Myometrial cell (primary cell): ENCODE measurements around the gene PCDH18.

DNA sequence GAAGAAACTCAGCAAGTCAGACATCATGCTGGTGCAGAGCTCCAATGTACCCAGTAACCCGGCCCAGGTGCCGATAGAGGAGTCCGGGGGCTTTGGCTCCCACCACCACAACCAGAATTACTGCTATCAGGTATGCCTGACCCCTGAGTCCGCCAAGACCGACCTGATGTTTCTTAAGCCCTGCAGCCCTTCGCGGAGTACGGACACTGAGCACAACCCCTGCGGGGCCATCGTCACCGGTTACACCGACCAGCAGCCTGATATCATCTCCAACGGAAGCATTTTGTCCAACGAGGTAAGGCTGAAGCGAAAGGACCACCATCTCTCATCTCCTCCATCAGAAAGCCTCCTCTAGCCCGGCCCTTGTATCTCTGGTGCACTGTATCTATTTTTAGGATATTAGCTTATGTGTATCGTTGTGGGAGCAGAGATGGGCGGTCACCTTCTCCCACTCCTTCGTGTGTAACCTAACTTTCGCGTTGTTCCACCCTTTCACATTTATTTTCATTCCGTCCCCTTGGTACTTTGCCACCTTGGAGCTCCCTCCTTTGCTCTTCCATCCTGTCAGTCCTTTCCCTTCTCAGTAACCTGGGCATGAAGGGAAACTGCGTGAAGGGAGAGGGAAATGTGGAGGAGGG is 3.5 kb downstream of the PCDH10 start:
- RAMPAGE, long total RNA, result no peak

- RAMPAGE, long total RNA, result no peak
Measured at GRCh38 chr4:134627228-134627771, 425.7 kb upstream of the PABPC4L start.

- RAMPAGE, long total RNA, result no peak
Measured at GRCh38 chr4:137530013-137530799, 2.1 kb downstream of the PCDH18 start.

DNA sequence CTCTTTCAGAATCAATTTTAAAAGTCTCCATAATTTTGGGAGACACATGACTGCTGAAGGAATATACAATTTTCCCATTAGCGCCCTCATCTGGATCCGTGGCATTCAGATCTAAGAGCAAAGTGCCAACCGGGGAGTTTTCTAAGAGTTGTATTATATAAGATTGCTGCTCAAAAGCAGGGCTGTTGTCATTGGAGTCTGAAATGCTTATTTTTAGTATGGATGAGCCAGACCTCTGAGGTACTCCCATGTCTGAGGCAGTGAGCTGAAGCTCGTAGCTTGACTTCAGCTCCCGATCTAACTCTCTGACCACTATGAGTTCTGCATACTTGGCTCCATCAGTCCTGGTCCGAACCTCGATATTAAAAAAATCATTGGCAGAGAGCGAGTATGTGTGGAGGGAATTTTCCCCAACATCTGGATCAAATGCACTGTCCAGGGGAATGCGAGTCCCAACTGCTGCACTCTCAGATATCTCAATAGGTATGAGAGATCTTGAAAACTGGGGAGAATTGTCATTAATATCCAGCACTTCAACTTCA is 1.0 kb downstream of the PCDH18 start:
- RAMPAGE, long total RNA, result no peak

- RAMPAGE, long total RNA, result start-site peak on the minus strand at chr4:137532414-137532504, 860 and 390 reads in 2 replicates
Measured at GRCh38 chr4:137532117-137532868, at the start of gene PCDH18. Gene PCDH18, minus strand, starts transcription at chr4:137532494.

- RAMPAGE, long total RNA, result no peak
Measured at GRCh38 chr4:139154573-139154991, 22.4 kb downstream of the ELF2 start.

GRCh38 chr4:139159353-139159991 is 17.5 kb downstream of the ELF2 start:
- RAMPAGE, long total RNA, result no peak

GRCh38 chr4:139402717-139403734 is 50.9 kb upstream of the RAB33B start:
- RAMPAGE, long total RNA, result no peak

DNA sequence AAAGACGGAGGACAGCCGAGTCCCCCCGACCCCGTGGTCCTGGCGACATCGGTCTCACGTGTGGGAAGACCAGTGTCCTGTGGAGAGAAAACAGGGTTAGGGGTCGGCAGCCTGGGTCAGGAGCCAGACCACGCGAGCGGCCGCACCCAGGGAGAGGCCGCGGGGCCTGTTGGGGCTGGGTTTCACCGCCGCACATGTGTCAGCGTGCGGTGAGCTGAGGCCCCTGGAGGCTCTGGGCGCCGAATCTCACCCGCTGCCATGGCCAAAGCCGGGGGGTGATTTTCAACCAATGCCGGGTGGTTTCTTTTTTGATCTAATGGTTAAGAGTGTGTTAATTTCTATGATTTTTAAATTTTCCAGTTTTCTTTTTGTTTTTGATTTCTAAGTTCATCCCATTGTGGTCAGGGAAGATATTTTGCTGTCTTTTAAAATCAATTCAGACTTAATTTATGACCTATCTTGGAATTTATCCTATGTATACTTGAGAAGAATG is 17.7 kb upstream of the RAB33B start:
- RAMPAGE, long total RNA, result no peak

DNA sequence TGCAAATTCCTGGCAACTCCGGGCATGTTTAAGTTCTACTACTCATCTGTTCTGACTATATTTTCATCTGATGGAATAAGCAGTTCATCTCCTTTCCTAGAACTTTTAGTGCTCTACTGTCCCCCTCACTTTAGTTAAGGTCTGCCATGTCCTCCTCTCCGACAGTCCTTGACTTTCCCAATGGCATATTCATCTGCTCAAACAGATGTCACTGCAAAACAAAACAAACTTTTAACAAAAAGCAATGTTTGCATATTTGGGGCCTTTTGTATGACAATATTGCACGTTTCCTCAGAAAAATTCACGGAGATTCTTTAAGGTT is 1.2 kb upstream of the RAB33B start:
- RAMPAGE, long total RNA, result no peak

GRCh38 chr4:139560295-139561085 is 4.5 kb upstream of the SETD7 start:
- RAMPAGE, long total RNA, result no peak

DNA sequence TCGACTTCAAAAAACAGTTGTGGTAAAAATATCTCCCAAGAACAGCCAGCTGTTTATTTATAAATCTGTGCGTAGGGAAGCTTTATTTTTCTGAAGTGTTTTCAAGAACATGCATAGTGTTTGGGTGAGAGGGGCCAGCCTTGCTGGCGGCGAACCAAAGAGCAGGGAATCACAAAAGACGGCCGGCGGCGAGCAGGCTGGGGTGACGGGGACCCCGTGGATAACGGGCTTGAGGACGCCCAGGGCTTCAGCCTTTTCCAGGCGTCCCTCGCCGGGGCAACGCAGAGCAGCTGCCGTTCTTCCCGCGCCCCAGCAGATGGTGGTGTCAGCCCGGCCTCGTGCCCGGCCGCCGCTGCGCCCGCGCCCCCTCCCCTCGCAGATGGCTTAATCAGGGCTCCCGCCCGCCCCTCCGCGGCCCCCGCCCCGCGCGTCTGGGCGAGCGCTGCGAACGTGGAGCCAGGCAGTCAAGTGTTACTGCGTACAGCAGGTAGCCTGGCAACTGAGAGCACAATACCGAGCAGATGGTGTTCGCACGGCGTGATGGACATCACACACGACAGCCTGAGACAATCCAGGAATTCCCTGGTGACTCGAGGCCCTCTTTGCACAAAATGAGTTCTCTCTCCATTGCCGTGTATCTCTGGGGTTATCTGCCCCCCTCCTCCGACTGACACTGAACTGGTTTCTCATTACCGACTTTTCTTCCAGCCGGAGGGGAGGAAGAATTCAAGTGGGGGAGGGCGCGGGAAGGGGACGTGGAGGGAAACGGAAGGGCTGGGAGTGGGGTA is 69.2 kb downstream of the MGST2 start:
- RAMPAGE, long total RNA, result no peak

GRCh38 chr4:139746367-139746917 is 80.8 kb downstream of the MGST2 start:
- RAMPAGE, long total RNA, result no peak

DNA sequence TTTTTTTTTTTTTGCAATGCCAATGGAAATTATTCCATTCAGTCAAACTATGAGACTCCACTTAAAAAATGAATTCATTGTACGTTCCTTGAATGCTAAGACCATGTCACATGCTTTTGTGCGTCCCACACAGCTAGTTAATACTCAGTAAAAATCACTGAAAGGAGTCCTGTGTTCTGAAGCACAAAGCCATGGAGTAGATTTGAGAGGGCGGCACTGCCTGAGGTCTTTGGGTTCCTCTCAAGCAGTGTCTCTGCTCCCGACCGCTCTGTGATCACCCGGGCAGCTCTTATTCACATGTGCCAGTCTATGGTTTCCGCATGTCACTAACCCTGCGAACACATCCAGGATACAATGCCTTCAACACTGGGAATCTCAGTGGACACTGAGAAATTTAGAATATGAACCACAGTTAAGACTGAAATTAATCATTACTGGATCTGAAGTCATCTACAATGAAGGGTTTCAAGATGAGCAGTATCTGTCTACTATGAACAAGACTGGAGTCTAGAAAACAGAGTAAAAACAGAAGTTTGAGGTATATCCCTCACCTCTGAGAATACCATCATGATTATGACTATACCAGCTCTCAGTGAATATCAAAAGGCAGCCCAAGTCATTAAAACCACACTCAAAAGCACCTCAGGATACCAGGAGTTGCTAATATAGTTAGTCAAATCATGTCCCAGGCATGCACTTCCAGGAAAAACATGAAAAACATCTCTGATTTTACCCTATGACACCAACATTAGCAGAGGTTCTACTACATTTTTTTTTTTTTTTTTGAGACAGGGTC is 193.0 kb downstream of the MGST2 start:
- RAMPAGE, long total RNA, result no peak

DNA sequence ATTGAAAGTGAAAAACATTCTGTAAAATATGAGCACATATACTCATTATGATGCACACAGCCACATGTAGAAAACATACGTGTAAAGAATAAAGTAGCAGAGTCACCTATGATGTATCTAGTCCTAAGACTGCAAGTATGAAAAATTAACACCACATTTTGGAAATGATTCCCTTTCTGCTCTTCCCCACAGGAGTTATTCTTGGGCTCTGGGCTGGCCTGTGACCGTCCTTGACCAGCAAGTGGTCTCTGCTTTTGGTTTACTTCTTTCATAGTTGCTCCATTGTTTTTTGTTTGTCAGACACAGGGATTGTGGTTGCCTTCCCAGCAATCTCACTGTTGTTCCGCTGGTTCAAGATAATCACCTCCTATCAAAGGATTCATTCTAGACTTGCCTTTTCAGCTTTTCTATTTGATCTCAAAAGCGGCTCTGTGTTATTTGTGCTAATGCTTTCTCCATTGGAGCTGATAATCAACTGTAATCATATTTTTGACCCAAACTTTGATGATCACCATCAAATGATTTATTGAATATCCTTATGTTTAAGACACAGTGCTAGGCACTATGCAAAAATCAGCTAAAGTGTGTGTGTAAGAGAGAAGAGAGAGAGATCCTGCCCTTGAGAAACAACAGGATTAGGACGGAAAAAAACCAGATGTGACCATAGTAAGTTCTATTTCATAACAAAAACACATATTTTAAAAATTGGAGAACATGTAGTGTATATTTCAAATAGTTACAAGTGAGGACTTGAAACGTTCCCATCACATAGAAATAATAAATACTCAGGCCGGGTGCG is 218.9 kb downstream of the MGST2 start:
- RAMPAGE, long total RNA, result no peak

- RAMPAGE, long total RNA, result no peak
Measured at GRCh38 chr4:139901376-139901839, 235.8 kb downstream of the MGST2 start.

DNA sequence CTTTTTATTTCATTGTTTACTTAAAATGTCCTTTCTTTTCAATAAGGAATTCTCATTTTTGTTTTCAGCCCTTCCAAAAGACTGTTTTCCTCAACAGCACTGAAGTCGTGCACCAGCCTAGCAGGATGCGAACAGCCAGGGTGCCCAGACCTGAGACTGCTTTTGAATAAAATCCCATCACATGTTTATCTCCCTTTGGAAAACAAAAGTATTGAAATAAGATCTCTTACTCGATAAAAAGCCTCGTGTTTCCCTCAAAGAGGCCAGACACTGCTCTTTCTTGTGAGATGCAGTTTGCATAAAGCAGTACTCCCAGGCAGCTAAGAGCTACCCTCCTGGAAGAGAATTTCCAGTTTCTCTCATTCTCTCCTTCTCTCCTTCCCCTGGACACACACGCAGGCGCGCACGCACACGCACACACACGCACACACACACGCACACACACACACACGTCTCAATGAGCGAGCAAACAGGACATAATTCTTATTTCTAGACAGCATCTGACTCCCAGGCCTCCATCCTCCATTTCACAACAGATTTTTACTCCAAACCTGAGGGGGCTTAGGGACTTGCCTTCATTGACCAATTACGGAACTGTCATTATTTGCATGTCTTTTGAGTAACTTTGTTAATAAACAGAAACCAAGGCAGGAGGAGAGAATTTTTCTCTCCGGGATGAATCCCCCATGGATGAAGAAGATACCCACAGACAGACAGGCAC is 236.4 kb downstream of the MGST2 start:
- RAMPAGE, long total RNA, result no peak

GRCh38 chr4:139934078-139934786 is 219.8 kb downstream of the MAML3 start:
- RAMPAGE, long total RNA, result no peak

DNA sequence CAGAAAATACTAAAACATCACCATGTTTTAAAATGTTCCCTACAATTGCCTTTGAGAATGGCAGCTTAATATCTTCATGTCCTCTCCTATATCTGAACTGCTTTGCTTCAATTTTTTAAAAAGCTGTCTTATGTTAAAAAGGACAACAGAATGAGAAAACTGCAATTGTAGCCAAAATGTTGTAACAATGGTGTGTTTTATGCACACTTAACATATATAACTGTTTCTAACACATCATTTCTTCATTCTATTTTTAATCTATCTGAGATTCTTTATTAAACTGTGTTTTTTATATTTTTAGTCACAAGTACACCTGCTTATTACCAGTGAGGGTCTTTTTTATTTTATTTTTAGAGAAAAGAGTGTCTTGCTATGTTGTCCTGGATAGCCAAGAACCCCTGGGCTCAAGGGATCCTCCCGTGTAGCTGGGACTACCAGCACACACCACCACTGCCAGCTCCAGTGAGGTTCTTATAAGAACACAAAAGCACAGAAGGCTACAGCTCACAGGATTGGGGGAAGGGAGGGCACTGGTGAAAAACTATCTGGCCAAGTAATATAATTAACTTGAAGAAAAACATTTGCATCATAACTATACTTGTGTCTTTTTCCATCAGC is 188.5 kb downstream of the MAML3 start:
- RAMPAGE, long total RNA, result no peak

DNA sequence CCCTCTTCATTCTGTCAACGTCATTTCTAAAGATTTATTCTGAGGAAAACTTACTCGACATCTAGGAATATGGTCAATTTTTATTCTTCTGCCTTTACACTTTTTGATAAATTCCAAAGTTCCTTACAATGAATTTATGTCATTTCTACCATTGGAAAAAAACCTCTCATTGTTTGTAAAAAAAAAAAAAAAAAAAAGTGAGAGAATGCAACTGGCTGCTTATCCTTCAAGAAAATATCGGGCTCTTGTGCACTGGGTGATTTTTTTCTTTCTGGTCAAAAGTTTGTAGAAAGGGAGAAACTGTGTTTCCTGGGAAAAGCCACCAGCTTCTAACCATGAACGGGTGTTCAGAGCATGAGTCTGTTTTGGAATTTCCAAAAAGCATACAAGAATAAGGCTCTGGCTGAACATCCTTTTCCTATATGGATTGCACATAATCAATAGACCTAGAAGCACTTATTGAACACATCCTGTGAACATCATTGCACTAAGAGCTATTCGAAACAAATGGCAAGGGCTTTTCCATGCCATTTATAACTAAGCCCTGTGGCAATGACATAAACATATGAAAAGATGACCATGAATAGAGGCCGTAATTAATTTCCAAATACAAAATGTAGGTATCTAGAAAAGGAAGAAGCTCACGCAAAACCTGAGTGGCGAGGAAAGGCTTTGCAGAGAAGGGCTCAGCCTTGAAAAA is 121.1 kb downstream of the MAML3 start:
- RAMPAGE, long total RNA, result no peak